Camera-type eye (tissue), 1 donor: ENCODE measurements around a stretch of chr10.

DNA sequence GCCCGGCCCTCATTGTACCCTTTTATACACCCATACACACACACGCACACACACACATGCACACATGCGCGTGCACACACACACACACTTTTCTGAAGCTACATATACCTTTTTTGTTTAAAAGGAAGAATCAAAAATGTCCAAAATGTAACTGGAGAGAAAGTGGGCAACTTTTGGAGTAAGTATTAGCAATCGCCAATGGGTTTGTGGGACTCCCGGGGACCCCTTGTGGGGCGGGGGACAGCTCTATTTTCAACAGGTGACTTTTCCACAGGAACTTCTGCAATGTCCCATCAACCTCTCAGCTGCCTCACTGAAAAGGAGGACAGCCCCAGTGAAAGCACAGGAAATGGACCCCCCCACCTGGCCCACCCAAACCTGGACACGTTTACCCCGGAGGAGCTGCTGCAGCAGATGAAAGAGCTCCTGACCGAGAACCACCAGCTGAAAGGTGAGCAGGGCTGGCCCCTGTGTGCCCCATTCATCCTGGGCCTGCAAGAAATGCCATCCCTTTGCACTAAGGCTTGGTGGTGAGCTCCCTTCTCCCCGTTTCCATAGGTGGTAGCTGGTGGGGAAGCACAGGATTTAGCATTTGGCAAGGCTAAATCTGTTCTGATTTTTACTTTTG lies 9.0 kb downstream of the OPTN start:
- RAMPAGE, long total RNA = no peak

DNA sequence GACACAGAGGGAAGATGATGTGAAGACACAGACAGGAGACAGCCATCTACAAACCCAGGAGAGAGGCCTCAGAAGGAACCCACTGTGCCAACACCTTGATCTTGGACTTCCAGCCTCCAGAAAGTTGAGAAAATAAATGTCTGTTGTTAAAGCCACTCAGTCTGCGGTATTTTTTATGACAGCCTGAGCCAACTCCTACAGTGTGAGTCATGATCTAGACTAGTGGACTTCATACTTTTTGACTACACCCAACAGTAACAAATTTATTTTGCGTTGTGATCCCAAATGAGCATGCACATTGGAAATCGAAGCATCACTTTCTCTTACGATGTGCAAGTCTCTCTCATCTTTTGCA lies 29.0 kb downstream of the PHYH start:
- RAMPAGE, long total RNA = no peak

- RAMPAGE, long total RNA = no peak
Measured at GRCh38 chr10:13272186-13272670, 27.6 kb downstream of the PHYH start.

DNA sequence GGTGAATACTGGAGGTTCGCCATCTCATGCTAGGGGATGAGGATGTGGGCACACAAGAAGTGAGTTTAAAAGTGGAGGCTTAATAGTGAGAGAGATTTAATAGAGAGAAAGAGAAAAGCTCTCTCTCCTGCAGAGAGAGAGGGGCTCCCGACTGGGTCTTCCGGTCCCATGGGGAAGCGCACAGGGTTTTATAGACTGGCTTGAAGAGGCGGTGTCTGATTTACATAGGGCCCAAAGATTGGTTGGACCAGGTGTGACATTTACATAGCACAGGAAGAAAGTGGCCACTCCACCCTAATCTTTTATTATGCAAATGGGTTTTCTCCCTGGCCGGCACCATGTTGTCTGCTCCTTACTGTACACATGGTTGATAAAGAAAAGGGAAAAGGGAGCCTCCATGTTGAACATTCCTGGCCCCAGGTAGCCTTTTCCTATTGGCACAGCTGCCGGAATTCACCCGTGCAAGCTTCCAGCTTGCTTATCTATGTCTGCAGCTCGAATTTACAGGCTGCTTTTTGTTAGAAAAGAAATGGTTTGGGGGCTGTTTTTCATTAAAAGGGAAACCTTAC lies 52.4 kb upstream of the SEPHS1 start:
- RAMPAGE, long total RNA = no peak

- RAMPAGE, long total RNA = no peak
Measured at GRCh38 chr10:13526792-13527492, 1.9 kb downstream of the BEND7 start.

GRCh38 chr10:13608266-13608575 lies 21.5 kb downstream of the PRPF18 start:
- RAMPAGE, long total RNA = no peak

- RAMPAGE, long total RNA = no peak
Measured at GRCh38 chr10:13625672-13626404, 39.1 kb downstream of the PRPF18 start.

DNA sequence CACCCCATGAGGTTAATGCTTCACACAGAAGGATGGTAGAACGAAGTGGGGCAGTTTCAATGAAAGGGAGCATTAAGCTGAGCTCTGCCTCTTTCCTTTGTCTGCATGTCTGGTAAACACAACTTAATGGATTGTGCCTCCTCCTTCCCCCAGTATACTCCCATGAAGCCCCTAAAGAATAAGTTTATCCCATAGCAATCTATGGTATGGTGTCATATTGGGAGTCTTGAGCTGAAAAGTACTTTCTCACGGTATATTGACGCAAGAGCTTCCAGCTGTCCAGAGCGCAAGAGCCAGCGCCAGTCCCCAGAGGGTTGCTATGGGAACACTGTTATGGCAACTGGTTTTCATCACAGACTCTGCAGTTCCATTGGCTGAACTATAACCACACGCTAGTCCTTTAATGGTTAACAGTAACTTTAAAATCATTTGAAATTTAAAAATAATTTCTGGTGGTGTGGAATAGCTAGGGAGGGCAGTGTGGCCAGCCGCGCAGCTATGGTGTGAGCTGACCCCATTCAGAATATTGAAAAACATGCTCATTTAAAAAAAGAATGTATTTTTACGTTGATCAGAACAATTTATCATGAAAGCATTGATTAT lies 46.9 kb downstream of the PRPF18 start:
- RAMPAGE, long total RNA = no peak

DNA sequence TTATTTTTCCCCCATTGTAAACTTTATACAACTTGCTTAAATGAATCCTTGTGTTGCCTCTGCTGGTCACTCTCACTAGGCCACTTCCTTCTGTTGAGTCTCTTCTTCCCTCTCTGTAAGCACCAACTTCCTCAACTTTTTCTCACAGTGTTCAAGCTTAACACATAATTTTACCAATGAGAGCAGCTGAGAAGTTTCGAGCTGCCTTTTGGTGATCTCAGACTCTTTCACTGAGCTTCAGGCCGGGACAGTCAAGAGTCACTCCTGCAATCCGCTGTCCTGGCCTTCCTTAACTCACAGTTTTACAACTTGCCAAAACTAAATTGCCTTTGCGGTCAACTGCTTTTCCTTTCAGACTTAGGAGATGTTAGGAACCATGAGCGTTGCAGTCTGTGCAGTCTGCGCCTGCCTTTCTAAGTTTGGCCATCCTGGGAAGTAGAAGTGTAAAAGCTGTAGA lies 47.5 kb downstream of the PRPF18 start:
- RAMPAGE, long total RNA = no peak

DNA sequence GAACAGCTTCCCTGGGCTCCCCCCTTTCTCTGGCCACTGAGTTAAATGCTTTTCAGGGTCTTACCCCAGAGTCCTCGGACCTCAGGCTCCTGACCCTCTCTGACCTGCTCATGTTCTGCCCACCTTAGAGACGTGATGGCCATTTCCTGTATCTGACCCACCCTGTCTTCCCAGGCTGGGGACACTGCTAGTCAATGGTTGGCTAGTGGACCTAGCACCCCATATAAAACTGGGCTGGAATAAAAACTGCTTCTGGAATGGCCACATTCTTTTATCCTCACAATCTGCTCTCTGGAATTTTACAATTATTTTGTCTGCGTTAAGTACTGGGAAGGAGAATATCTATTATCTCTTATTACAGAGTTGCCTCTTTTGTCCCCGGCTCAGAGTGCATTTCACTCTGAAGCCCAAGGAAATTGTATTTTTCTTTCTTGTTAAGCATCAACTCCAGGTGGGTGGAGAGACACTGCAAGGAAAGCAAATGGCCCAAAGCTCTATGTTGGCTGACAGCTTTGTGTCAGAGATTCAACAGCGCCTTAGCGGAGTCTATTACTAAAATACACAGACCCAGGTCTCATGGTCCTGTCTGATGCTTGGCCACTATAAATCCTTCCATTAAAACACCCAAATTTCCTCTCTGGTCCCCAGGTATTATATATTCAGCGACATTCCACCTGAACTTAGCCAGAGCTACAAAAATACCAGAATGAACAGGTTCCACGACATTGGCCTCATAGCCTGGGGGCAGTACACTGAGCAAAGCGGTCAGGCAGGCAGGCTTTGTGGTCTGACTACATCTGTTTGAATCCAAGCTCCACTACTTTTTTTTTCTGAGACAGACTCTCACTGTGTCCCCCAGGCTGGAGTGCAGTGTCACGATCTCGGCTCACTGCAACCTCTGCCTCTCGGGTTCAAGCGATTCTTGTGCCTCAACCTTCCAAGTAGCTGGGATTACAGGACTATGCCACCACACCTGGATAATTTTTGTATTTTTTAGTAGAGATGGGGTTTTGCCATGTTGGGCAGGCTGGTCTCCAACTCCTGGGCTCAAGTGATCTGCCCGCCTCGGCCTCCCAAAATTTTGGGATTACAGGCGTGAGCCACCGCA lies 121.7 kb downstream of the PRPF18 start:
- RAMPAGE, long total RNA = no peak

DNA sequence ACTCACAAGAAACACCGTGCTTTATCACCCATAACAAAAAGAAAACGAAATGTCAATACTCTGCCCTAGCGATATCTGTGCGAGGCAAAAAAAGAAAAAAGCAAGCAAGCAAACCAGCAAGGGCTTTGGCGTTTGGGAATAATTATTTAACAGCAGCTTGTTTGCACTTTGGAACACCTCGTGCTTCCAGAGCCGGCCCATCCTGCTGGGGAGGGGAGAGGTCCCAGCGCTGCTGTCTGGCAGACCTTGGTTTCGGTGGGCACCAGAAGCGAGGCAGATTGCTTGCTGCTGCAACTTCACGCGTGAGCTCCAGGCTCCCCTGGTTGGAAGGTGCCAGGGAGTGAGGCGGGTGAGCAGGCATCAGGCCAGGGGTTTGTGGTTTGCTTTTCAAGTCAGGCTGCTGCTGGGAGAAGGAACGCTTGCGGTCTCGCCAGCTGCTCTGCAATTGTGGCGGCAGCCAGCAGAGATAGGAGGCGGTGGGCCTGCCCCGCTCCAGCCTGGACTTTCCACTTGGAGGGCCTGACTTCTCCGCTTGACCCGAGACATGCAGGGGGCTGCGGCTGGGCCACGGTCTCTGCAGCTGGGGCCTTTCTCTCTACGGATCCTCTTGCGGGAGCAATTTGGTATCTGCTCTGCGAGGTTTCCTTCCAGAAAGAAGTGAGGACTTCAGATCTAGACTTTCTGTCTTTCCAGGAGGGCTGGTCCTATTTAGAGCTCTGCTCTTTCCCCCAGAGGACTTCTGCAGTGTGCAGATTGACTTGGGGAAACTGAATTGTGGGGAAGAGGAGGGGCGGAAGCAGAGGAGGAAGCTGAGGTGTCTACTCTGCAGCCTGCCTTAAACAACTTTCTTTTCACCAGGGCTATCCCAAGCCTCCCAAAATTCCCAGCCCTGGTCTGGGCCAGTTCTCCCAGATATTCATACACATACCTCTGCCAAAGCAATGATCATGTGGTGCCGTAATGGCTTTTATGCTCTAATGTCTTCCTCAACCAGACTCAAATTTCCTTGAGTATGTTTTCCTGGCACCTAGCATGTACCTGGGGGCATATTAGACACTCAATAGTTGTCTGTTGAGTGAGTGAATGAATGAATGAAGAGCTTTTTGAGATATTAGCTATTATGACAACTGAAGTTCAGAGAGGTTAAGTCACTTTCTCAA lies 131.5 kb downstream of the PRPF18 start:
- RAMPAGE, long total RNA = no peak

GRCh38 chr10:13756968-13757301 lies 170.2 kb downstream of the PRPF18 start:
- RAMPAGE, long total RNA = no peak

DNA sequence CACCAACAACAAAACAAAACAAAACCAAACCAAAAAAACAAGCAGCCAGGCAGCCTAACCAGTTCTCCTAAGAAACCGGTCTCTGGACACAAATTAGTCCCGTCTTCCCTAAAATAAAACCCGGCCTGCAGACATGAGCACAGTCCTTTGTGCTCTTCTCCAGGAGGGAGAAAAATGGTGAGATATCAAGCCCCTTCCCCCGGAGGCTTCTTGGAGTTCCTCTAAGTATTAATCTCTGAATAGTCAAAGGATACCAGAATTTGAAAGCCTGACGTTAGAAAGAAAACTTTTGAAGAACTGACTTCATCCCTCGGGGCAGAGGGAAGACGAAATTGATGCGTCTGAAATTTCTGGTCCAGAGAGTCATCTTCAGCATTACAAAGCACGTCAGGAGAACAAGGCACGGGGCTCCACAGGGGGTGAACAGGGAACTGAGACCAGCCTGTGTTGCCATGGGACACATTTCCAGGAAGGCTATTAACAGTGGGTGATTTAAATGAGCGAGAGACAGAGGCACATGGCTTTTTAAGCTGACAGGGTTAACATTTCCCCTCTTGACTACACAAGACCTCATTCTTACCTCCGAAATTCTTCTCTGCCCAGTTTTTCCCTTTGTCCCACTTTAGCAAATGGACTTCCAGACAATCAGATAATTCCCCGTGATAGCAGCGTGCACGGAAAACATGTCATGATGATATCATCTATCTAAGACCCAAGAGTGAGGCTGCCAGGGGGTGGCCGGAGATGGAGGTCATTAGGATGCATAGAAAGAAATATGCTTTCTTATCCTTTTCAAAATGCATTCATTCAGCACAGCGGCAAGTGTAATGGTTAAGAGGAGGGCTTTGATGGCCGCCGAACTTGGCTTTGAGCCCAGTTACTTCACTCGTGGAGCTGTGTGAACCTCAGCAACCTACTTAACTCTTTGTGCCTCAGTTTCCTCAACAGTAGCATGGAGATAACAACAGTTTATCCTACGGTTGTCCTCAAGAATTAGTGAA lies 247.8 kb downstream of the PRPF18 start:
- RAMPAGE, long total RNA = no peak

GRCh38 chr10:13882185-13882894 lies 295.6 kb downstream of the PRPF18 start:
- RAMPAGE, long total RNA = no peak

GRCh38 chr10:13960861-13961489 lies 369.7 kb downstream of the FRMD4A start:
- RAMPAGE, long total RNA = no peak

- RAMPAGE, long total RNA = no peak
Measured at GRCh38 chr10:14022018-14022657, 308.6 kb downstream of the FRMD4A start.

- RAMPAGE, long total RNA = no peak
Measured at GRCh38 chr10:14571732-14572721, 202.7 kb downstream of the FAM107B start.

GRCh38 chr10:14611783-14612822 lies 162.6 kb downstream of the FAM107B start:
- RAMPAGE, long total RNA = no peak

- RAMPAGE, long total RNA = no peak
Measured at GRCh38 chr10:14653365-14654184, 121.1 kb downstream of the FAM107B start.

GRCh38 chr10:15136195-15136586 lies 32.3 kb downstream of the NMT2 start:
- RAMPAGE, long total RNA = no peak